Transverse colon (tissue), 4 donors: ENCODE results near the genes TMUB2 and RUNDC3A.

- PRO-cap: no peak
- RAMPAGE, long total RNA, 4 experiments: no peak in any of the 4 experiments
These were observed 14.4 kb downstream of the PPY start for GRCh38 chr17:43928014-43928213.

DNA sequence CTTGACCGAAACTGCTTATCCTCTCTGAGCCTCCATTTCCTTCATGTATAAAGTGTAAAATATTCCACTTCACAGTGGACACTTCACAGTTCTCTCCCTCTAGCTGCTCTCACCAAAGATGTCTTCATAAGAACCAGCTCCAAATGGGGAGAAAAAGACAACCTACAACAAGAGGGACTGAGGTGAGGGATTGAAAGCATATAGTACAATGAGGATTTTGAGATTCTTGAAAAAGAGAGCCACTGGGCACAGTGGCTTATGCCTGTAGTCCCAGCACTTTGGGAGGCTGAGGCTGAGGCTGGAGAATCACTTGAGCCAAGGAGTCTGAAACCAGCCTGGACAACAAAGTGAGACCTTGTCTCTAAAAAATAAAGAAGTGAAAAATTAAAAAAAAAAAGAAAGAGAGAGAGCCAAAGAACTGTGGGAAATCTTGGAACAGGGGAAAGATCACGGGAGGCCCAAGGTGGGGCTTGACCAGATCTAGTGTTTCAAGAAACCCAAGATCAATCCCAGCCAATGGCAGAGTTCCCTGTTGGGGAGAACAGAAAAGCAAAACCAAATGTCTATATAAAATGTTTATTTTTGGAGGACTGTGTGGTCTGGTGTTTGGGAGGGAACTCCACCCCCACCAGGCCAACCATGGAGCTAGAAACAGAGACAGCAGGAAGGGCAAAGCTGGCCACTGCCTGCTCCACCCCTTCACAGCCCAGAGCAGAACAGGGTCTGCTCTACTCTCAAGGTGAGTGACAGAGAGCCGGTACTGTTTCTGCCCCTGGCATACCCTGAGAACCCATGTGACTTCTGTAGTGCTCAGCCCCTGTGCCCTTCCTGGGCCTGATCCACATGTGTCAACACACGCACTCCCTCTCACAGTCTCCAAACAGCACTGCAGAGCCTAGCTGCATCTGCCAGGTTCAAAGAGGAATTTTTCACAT, 3.9 kb downstream of the TMEM101 start:
- PRO-cap: no peak
- RAMPAGE, long total RNA, 4 experiments: start-site peak on the plus strand in 1 of 4 experiments, centred at position 227 of the sequence, 7 reads per replicate

- PRO-cap: unidirectional peak, plus-strand start at chr17:44095851
- RAMPAGE, long total RNA, 4 experiments: no peak in any of the 4 experiments
These were observed 25.3 kb downstream of the G6PC3 start for GRCh38 chr17:44095376-44096658.

DNA sequence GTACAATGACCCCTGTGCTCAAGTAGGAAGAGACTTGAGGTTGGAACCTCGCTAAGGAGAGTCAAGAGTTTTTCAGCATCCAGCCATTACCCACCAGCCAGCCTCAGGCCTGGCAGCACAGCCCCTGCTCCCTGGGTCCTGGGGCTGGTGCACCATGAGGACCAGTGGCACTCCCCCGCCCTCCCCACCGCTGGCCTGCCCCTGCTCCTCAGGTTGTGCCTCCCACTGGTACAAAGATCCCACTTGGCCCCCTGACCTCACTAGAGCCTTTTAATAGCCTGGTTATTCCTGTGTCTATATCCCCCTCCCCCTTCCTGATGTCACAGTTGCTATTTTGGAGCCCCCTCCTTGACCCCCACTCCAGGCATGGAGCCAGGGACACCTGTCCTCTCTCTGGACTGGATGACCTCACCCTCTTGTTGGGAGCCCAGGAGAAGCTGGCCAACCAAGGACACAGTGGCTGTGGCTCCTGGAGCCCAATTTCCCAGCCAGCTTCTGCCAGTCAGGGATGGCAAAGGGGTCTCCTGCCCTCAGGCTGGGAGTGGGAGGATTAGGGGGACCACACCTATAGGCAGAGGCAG, 11.2 kb downstream of the HDAC5 start:
- PRO-cap: no peak
- RAMPAGE, long total RNA, 4 experiments: no peak in any of the 4 experiments

- PRO-cap: no peak
- RAMPAGE, long total RNA, 4 experiments: no peak in any of the 4 experiments
These were observed 3.7 kb upstream of the HROB start for GRCh38 chr17:44137773-44138710.

GRCh38 chr17:44186791-44188031, at the start of gene TMUB2:
TSS of gene TMUB2 (plus strand) at chr17:44186972.
- PRO-cap: bidirectional peak, plus-strand start at chr17:44186985, minus-strand start at chr17:44186671; unidirectional peak, plus-strand start at chr17:44187289
- RAMPAGE, long total RNA, 4 experiments: start-site peak on the plus strand in 4 of 4 experiments, at chr17:44186957-44188076 at its widest, 6 to 262 reads per replicate

DNA sequence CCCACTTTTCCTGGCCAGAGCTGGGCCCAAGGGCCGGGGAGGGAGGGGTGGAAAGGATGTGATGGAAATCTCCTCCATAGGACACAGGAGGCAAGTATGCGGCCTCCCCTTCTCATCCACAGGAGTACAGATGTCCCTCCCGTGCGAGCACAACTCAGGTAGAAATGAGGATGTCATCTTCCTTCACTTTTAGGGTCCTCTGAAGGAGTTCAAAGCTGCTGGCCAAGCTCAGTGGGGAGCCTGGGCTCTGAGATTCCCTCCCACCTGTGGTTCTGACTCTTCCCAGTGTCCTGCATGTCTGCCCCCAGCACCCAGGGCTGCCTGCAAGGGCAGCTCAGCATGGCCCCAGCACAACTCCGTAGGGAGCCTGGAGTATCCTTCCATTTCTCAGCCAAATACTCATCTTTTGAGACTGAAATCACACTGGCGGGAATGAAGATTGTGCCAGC, 4.2 kb downstream of the TMUB2 start:
- PRO-cap: no peak
- RAMPAGE, long total RNA, 4 experiments: no peak in any of the 4 experiments

GRCh38 chr17:44218936-44219341, 536 bp downstream of the UBTF start:
- PRO-cap: bidirectional peak, plus-strand start at chr17:44219024, minus-strand start at chr17:44219068; bidirectional peak, plus-strand start at chr17:44219205, minus-strand start at chr17:44219193
- RAMPAGE, long total RNA, 4 experiments: start-site peak on the minus strand in 2 of 4 experiments, at chr17:44219008-44219068 at its widest, 11 to 40 reads per replicate

GRCh38 chr17:44220286-44220547, 742 bp upstream of the UBTF start:
- PRO-cap: bidirectional peak, plus-strand start at chr17:44220661, minus-strand start at chr17:44220478
- RAMPAGE, long total RNA, 4 experiments: no peak in any of the 4 experiments

DNA sequence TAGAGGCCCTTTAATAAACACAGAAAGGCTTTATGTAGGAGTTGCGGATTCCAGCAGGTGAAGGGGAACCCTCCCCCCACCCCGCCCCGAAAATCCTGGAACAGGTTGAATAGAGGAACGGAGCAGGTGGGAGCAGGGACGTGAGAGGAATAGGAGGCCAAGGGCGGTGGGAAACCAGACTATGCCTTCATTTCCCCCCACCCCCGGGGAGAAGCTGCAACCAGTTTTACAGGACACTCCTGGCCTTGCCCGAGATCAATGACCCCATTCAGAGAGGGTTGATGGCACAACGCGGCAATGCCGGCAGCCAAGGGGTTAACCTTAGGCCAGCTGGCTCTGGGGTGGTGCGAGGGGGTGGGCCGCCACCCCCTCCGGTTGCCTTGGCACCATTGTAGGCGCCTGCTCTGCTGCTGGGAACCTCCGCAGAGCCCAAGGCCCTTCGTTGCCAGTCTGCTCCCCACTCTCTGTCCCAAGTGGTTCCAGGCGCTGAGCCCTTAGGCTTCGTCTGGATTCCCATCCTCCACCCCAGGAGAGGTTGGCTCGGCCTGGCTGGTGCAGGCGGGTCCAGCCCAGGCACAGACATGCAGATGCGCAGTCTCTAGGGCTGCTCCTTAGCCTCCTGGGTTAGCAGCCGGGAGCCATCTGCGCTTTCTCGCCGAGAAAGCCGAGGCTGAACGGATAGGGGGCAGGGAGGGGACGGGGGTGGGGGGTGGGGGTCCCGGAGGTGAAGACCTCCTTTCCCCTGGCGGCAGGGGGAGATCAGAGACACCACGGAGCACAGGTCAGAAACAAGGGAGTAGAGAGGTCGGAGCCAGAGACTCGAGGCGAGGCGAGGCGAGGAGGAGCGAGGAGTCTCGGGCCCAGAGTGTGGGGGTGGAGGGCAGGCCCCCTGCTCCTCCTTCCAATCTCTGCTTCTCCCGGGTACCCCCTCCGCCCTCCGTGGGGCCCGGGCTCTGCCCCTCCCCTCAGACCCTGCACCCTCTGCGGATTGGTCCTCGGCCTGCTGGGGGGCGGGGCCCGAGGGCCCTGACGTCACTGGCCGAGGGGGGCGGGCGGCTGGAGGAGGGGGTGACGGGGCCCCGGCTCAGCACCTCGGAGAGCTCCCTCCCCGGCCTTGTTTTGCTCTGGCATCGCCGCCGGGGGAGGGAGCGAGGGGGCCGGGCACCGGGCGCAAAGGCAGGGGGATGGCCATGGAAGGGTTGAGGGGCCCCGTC, at the start of gene RUNDC3A:
Gene RUNDC3A, plus strand, starts transcription at position 1,077 of the 1,214 bp plus-strand sequence.
- PRO-cap: bidirectional peak, plus-strand start at position 1,059 of the sequence, minus-strand start at position 910 of the sequence
- RAMPAGE, long total RNA, 4 experiments: no peak in any of the 4 experiments

DNA sequence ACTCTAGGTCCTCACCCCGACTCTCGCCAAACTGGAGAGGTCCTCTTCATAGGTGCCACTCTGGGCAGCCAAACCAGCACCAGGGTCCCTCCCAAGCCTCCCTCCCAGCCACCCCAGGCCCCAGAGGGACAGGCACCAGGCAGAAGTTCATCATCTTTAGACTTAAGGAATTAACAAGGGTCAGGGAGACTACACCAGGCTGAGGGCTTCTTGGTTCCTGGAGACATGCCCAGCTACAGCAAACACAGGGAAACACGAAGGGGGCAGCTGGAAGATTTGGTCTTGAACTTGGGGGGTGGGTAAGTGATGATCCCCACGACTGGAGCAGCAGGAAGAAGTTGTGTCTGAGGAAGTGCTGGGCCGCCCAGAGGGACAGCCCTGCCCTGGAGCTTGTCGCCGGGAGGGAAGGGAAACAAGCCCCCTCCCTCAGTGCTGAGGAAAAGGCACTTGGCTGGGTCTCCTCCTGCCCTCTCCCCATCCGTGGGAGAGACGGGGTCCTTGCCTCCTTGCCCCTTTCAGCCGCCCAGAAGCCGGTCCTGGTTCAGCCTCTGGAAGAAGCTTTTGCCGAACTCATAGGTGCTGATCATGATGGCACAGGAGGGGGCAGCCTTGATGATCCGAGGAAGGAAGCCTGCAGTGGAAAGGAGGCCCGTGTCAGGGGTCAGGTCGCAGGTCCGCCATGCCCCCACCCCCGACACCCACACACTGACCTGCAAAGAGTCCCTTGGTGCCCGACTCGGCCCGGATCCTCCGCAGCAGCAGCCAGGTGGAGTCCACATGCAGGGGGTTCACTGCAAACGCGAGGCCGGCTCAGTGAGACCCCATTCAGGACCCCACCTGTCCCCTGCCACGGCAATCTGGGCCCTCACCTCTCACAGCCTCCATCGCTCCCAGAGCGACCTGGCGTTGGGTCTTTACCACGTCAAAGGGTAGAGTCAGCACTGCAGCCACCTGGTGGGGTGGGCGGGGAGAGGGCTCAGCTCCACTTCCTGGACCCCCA, 4.8 kb downstream of the SLC25A39 start:
- PRO-cap: no peak
- RAMPAGE, long total RNA, 4 experiments: start-site peak on the minus strand in 1 of 4 experiments, centred at position 916 of the sequence, 66 reads per replicate

- PRO-cap: no peak
- RAMPAGE, long total RNA, 4 experiments: no peak in any of the 4 experiments
These were observed 10.7 kb upstream of the ITGA2B start for GRCh38 chr17:44399896-44400803.

DNA sequence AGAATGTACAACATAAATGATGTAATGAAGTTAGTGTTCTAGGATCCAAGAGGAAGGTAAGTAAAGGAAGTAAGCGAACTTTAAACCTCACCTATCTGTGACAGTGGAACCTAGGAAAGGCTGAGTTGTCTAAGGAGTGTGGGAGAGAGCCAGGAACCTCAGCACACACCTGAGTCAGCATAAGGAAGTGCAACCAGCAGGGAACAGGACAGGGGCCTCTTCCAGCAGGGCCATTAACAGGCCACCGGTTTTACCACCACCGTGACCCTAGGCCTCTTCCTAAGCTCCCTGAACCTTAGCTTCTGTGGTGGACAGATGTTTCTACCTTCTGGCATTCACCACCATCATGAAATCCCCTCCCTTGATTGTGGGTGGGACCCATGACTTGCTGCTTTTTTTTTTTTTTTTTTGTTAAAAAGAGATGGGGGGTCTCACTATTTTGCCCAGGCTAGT, 26.7 kb upstream of the GPATCH8 start:
- PRO-cap: no peak
- RAMPAGE, long total RNA, 4 experiments: no peak in any of the 4 experiments

- PRO-cap: no peak
- RAMPAGE, long total RNA, 4 experiments: no peak in any of the 4 experiments
These were observed 28.6 kb upstream of the MEIOC start for GRCh38 chr17:44627681-44628119.

GRCh38 chr17:44774746-44775487, 16.1 kb downstream of the ADAM11 start:
- PRO-cap: unidirectional peak, plus-strand start at chr17:44775027
- RAMPAGE, long total RNA, 4 experiments: no peak in any of the 4 experiments

- PRO-cap: no peak
- RAMPAGE, long total RNA, 4 experiments: no peak in any of the 4 experiments
These were observed 12.7 kb downstream of the DCAKD start for GRCh38 chr17:45038714-45039190.

DNA sequence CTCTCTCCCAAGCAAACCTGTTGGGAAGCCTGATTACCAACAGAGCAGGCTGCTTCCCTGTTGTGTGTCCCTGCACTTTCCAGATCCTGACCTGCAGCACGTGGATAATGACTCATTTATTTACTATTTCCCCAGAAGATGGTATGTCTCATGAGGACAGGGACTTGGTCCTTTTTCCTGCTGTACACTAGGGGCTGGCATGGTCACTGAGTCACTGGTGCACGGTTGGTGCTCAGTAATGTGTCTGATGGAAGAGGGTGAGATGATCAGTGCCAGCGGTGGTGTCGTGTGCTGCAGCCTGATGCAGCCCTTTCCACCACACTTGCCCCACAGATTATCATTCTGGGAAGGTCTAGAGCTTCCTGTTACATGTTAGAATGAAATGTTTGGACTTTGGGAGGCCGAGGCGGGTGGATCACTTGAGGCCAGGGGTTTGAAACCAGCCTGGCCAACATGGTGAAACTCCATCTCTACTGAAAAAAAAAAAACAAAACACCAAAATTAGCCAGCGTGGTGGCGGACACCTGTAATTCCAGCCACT, 31.0 kb downstream of the NMT1 start:
- PRO-cap: no peak
- RAMPAGE, long total RNA, 4 experiments: no peak in any of the 4 experiments

DNA sequence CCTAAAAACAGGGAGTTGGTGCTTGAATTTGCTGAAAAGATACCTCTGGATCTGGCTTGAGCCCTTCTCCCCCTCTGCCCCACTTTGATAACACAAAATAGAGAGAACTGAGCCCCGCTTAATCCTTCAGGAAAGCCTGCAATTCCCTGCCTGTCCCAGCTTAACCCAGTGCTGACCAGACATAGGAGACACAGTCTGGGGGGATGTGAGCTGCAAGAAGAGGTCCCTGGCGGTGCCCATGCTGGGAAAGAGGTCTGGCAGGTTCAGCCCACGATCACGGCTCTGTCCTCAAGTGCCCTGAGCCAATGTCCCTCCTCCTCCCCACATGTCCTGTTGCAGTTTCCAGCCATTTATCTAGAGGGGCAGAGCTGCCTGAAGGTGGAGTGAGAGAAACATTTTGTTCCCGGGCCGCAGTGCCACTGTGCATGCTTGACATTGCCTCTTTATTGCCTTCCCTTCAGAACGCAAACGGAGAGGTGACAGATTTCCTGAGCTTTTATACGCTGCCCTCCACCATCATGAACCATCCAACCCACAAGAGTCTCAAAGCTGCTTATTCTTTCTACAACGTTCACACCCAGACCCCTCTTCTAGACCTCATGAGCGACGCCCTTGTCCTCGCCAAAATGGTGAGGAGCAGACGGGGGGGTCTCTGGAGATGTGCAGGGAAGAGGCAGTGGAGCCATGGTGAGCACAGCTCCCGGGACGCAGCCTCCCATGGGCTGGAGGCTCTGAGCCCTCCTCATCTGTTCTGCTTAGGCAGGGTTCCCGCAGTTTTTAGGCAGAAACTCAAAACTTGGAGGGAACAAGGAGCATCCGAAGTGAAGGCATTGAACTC, 28.8 kb downstream of the PLCD3 start:
- PRO-cap: no peak
- RAMPAGE, long total RNA, 4 experiments: no peak in any of the 4 experiments

DNA sequence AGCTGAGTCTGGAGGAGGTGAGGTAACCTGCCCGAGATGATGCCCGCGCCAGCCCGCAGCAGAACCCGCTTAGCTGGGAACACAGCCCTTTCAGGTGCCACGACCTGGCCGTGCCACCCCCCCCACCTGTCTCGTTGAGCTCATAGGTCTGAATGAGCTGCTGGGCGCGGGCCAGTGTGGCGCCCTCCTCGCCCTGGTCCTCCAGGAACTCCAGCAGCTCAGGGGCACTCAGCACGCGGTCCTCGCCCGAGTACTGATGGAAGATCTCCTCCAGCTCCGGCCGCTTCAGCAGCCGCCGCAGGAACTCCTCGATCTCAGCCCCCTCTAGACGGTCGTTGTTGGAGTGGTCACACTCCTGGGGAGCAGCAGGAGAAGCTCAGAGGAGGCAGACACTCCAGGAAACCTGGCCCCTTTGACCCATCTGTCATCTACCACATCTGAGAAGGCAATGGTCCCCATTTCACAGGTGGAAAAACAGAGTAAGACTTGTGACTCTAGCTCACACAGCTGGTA, 13.6 kb downstream of the PLCD3 start:
- PRO-cap: no peak
- RAMPAGE, long total RNA, 4 experiments: no peak in any of the 4 experiments

GRCh38 chr17:45120734-45121595, 11.3 kb downstream of the PLCD3 start:
- PRO-cap: no peak
- RAMPAGE, long total RNA, 4 experiments: no peak in any of the 4 experiments